ENCODE data around the gene CYP4V2.

GRCh38 chr4:186050186-186050579, 18.8 kb upstream of the TLR3 start:
- PRO-cap: no peak

GRCh38 chr4:186190886-186191127, 560 bp upstream of the CYP4V2 start:
- PRO-cap: no peak

GRCh38 chr4:186191128-186192131, at the start of gene CYP4V2:
TSS of gene CYP4V2 (plus strand) at chr4:186191567.
- PRO-cap: unidirectional peak, plus-strand start at chr4:186191814

DNA sequence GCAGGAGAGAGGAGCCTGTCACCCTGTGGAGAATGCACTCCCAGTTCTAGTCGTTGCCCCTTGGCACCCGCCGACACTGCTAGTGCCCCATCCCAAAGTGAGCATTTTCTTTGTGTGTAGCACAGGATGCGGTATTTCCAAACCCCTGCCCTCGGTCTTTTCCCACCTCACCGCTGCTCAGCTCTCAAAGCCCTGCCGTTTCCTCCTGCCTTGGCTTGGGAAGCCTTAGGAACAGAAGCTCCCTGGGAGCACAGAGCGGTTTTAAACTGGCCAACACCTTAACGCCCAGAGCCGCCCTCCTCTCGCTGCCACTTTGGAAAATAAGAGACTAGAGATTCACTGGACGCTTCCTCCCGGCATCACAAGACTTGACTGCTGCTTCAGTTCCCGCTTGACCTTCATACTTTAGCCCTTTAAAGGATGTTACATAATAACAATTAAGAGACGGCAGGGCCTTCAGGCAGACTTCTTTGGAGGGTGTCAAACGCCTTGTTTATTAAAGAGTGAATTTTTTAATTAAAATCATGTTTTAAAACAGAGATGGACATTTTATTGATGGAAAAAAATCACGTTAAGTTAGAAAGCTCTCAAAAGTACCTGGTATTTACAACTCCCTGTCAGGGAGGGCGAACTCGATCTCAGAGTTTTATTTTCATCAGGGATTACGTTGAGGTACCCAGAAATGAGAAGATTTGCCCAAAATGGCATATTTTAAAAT, 924 bp downstream of the CYP4V2 start:
- PRO-cap: unidirectional peak, minus-strand start at position 315 of the sequence; unidirectional peak, minus-strand start at position 374 of the sequence

- PRO-cap: no peak
These were observed 10.8 kb downstream of the CYP4V2 start for GRCh38 chr4:186201850-186202899.

GRCh38 chr4:186247240-186247503, 18.8 kb upstream of the F11 start:
- PRO-cap: no peak

GRCh38 chr4:186250714-186251087, 15.3 kb upstream of the F11 start:
- PRO-cap: no peak

- PRO-cap: no peak
These were observed 5.1 kb upstream of the F11 start for GRCh38 chr4:186260593-186261554.

DNA sequence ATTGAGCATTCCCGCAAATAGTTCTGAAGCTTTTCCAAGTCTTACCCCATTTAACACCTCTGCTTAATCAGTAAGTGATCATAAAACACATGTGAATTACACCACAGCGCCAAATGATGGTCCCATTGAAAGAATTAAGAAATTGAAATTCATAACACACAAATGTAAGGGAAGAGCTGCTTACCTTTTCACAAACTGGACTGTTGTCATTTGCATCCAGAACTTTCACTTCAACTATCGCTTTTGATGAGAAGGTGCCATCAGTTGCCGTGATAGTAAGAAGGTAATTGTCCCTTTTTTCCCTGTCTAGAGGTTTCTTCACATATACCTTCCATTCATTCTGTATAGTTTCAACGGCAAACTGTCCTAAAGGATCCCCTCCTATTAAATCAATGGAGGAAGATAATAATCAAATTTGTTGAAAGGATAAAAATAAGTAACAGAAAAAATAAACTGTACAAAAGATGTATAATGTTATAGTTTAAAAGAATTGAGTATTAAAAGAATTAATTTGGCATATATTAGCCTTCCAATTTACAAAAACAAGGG, 61.5 kb upstream of the MTNR1A start:
- PRO-cap: no peak

DNA sequence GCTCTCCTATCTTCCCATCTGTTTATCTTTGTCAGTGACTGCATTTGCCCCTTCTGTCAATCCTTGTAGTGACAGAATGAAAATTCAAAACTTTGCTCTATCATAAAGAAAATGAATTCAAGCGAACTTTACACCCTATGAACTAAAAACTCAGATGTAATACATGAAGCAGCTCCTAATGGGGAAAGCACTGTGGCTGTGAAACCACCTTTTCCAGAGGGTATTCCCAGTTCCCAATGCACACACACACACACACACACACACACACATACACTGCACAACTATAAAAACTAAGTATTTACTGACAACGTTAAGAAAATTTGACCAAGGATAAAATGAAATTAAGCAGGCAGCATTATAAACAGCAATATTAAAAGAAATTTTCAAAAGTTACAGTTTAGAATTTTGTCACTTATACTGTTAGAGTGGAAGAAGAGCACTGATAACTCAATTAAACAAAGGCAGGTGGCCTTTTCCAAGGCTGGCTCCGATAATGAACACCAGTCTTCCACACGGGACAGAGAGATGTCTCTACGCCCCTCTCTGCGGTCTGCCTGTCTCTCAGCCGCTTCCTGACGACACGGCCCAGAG, 83.1 kb upstream of the MTNR1A start:
- PRO-cap: no peak

- PRO-cap: no peak
These were observed 78.7 kb downstream of the FAT1 start for GRCh38 chr4:186644870-186645359.

DNA sequence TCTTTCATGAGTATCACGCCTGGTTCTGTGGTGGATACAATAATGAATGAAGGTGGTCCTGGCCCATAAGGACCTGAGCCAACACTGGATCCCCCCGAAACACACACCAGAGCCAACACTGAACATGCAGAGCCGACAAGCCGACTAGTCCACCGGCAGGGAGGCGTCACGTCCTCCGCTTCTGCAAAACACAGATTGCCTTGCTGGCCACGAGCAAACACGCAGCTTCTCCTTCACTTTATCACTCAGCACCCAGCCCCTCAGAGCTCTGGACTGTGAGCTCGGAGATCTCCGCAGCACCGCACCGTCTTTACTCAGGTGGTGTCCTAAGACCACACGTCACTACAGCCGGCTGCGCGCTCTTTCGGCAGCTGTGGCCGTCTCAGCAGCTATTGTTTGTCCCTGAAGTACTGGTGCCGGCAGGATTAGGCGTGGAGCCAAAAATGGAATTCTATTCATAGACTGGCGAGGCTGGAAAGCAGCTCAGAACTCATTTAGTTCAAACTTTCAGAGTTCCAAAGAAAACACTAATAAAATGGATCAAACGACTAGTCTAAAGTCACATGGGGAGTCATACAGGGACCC, 72.0 kb downstream of the FAT1 start:
- PRO-cap: unidirectional peak, minus-strand start at position 366 of the sequence

DNA sequence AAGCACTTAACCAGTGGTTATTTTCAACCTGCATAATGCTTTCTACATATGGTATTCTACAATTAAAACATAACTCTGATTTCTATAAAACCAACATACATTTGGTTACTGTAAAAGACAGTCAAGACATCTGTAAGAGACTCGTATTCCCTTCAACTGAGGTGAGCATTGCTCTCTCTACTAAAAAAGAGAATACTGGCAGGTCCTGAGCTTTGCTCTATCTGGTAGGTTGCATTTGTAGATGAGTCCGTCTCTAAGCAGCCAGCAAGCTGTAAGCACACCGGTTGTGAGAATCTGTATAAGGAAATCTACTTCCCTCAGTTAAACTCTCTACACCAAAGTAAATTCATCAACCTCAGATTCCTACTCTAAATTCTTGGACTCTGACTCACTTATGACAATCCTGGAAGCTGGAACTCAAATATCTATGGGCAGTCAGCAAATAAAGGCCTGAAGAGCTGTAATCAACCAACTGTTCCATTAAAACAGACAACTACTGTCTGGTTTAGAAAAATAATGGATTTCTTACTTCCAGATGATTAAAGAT, 38.0 kb downstream of the FAT1 start:
- PRO-cap: no peak

- PRO-cap: no peak
These were observed 41.4 kb upstream of the FAT1 start for GRCh38 chr4:186764961-186765563.

DNA sequence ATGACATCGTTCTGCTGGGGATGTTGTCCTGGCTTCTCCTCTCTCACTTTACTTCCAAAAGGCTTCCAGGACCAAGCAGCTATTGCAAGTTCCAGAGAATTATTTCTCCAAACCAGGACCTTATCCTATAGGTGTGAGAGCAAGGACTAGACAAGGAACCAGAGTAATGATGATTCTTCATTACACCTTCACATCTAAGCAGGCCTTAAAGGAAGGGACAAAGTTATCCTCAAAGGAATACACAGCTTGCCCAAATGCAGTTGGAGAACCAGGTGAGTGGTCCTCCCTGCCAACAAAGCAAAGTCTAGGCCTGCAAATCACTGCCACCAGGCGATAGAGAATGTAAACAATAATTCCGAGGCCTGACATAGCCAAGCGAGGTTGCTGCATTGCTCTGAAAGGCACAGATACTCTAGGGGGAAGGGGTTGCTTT, 178.1 kb upstream of the FAT1 start:
- PRO-cap: no peak

GRCh38 chr4:187613504-187614014, 382.0 kb upstream of the ZFP42 start:
- PRO-cap: no peak

DNA sequence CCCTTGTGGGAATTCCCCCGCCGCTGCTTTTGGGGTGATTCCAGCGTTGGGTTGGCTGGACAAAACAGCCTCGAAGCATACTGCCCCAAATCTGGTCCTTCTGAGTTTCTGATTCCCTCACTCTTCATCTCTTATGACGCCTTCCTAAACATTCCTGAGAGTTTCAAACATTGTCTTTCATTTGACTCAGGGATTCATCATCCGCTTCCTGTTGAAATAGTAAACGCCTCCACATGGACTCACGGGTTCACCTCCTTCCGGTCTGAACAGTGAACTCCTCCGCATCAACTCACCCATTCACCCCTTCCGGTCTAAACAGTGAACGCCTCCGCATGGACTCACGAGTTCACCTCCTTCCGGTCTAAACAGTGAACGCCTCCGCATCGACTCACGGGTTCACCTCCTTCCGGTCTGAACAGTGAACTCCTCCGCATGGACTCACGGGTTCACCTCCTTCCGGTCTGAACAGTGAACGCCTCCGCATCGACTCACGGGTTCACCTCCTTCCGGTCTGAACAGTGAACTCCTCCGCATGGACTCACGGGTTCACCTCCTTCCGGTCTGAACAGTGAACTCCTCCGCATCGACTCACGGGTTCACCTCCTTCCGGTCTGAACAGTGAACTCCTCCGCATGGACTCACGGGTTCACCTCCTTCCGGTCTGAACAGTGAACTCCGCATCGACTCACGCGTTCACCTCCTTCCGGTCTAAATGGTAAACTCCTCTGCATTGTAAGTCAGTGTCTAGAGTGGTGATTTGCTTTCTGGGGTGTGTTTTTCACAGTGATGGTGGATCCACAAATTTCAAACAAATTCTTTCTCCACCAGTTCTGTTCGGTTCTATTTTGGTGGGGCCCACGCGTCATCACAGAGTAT, 20.4 kb downstream of the TRIML1 start:
- PRO-cap: no peak

DNA sequence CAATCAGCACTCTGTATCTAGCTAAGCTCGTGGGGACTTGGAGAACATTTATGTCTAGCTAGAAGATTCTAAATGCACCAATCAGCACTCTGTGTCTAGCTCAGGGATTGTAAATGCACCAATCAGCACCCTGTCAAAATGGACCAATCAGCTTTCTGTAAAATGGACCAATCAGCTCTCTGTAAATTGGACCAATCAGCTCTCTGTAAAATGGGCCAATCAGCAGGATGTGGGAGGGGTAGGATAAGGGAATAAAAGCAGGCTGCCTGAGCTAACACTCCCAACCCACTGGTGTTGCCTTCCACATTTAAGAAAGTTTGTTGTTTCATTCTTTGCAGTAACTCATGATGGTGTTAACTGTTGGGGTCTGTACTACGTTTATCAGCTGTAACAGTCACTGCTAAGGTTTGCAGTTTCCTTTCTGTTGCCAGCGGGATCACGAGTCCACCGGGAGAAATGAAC, 40.3 kb downstream of the TRIML1 start:
- PRO-cap: no peak

DNA sequence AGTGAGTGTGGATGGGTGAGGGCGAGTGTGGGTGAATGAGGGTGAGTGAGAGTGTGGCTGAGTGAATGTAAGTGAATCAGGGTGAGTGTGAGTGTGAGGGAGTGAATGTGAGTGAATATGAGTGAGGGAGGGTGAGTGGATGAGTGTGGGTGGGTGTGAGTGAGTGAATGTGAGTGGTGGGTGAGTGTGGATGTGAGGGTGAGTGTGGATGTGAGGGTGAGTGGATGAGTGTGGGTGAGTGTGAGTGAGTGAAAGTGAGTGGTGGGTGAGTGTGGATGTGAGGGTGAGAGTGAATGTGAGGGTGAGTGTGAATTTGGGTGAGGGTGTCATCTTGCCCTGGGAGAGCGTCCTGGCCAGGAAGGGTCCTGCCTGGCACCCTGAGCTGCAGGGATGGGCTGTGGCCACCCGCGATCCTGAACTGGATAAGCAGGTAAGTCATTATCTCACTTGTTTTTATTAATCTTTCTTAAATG, 67.6 kb downstream of the TRIML1 start:
- PRO-cap: no peak

GRCh38 chr4:189021780-189022149, 882.5 kb downstream of the TRIML1 start:
- PRO-cap: no peak

Measured in ascending aorta (tissue), 1 donor.